ENCODE measurements around a stretch of chr6.

DNA sequence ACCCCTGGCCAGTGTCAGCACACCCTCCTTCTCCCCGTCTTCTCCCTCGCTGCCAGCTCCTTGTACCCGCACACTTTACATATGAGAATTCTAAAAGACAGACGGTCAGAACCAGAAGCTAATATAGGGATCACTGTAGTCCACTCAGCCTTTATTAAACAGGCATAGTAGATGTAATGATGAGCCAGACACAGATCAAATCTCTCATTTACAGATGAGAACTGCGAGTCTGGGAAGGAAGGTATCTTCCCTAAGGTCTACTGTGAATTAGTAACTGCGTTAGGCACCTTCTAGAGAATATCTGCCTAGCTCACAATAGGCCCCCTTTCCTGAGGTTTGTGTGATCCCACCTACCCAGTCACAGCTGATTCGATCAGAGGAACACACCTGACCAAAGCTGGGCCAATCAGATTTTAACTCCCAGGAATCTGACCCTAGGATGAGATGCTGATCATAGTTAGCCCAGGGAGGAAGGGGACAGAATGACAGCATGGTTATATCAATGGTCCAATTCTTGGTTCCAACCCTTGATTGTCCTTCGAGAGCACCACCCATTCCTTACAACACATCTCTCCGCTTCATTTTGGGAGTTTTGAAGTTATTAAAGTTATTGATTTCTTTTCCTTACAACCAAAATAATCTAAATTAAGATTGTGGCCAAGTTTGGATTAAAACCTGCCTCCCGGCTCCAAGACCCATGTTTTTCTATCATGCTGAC lies 7.4 kb upstream of the CCDC167 start:
- RRBS, result no CpG with 5 or more reads among the region's 10 CpGs

DNA sequence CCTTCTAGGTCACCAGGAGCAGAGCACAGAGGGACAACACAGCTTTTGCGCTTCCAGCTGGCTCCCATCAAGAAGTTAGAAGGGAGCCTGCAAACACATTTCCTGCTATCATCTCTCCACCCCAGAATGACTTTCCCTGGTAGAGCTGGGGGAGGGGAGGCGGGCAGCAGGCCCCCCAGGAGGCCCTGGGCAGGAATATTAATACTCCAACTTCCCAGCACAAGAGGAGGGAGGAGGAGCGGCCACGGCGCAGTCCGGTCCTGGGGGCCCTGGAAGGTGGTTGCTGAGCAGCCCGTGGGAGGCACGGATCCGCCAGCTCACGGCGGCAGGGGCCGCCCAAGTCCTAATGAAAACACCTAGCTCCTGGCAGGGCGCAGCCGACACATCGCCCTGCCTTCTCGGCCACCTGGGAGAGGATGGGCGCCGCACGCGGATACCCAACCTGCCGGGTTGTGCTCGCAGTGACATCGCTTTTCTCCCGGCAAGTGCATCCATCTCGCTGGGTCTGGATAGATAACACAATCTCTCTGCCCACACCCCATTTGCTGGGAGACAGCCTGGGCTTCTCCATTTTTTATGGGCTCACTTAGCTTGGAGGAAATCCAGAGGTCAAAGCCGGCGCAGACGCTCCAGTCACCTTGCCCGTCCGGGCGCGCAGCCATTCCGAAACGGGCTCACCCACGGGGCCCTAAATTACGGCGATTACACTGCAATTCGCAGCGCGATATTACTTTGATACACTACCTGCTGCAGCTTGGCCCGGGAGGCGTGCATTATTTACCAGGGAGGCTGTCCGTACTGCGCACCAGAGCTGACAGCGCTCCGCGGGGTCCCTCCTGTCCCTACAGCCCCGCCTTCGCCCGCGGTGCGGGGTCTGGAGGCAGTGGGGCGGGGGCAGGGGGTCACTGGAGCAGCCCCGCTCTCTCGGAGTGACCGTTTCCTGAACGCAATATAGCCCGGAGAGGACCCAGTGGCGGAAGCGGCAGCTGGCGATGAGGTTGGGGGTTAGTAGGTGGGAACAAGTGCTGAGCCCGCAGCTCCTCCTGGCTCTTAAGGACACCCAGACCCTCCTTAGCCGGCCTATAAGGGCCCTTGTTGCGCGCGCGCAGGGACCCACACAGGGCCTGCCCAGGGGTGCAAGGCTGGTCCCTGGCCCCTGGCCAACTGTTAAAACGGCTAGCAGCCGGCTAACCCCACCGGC lies 36.2 kb upstream of the CCDC167 start:
- RRBS, result 3% methylated on average over 18 of the region's 70 CpGs

GRCh38 chr6:37698927-37699528 lies 1.3 kb upstream of the MDGA1 start:
- RRBS, result 16% methylated on average over 7 of the region's 43 CpGs

DNA sequence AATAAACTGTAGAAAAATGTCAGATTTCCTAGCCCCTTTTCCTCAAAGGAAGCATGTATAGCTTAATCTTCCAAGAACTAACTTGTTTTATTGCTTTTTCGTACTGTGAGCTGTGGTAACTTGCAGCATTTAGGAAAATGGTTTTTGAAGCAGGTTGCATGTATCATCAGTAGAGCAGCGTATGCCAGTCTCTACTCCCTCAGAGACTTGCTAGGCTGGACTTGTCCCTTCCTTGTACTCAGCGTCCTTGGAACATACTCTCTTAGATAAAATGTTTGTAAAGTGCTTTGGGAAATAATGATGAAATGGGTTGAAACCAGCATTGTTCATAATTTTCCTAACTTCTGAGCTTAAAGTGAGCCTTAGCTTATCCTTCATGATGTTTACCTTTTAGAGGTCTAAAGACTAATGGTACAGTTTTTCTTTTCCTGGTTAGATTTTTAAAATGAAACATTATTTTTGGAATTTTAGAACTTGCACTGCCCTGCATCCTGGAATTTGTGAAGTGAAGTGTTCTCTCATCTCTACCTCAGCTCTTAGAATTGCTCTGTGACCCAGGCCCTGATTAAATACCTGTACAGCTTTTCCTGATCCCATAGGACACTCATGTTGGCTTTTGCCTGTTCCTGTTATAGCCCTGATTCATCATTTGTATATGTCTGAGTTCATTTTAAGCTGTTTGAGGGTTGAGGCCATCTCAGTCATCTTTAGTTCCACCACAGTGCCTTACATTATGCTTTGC lies 26.1 kb downstream of the ZFAND3 start:
- RRBS, result no CpG with 5 or more reads among the region's 3 CpGs

DNA sequence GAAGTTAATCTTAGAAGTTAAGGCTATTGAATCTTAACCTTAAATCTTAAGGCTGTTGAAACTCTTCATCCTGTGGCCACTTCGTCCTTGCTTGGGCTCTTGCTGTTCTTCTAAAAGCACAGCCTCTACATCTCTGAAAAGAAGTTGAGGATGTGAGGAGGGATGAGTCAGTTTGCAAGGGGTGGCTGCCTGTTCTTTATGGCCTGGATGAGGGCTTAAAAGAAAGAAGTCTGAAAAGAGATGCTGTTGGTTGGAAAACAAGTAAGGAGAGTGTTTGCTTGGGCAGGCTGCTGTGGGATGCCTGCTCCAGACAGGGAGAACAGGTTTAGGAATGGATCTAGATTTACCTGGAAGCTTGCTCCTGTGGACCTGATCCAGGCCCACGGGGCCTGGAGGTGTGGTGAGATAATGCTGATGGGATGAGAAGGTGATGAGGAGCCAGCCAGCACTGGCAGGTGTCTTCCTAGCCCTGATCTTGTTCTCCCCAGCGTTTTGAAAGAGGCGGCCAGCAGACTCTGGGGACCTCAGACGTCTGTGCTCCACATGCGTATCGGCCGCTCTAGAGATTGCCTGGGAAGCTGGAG lies 331.1 kb downstream of the ZFAND3 start:
- RRBS, result no CpG with 5 or more reads among the region's 8 CpGs

GRCh38 chr6:38542806-38543516 lies 96.8 kb downstream of the BTBD9 start:
- RRBS, result no CpG with 5 or more reads among the region's 4 CpGs

- RRBS, result no CpG with 5 or more reads among the region's 12 CpGs
Observed at GRCh38 chr6:38638783-38639443, 816 bp downstream of the BTBD9 start.

DNA sequence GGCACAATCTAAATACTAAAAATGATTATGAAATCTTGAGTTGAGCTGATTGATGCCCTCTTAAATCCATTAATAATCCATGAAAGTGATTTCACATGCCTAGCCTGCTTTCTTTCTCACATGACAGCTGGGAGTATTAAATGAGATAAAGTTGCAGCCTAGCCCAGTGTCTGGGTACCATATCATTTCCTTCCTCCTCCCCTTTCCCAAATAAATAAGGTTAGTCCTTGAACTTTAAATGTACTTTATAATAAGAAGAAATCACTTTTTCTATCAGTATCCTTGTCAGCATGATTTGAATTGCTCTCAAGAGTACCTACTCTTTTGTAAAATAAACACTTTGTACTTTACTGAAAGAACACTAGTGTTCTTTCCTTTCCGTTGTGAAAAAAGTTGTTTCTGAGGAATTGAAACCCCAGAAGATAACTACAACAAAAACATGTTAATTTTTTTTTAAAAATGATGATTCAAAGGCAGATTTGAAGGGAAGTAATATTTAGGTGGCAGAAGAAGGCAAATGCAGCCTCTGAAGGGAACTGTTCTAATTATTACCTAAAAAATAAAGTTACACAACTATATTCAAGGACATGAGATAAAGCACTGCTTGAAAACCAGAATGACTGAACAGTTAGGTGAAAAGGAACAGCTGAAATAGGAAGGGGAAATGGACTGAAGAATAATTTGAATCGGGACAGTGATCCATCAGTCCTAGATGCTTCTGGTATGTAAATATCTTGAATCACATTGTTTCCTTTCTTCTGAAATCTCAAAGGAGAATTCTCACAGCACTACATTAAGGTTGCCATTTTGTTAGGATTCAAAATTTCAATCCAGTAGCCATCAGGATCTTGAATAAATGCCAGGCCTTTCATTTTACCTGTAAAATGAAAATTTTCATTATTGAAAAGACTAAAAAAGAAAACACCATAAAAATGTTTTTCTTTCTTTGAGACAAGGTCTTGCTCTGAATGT lies 26.2 kb downstream of the GLO1 start:
- RRBS, result no CpG with 5 or more reads among the region's 2 CpGs

DNA sequence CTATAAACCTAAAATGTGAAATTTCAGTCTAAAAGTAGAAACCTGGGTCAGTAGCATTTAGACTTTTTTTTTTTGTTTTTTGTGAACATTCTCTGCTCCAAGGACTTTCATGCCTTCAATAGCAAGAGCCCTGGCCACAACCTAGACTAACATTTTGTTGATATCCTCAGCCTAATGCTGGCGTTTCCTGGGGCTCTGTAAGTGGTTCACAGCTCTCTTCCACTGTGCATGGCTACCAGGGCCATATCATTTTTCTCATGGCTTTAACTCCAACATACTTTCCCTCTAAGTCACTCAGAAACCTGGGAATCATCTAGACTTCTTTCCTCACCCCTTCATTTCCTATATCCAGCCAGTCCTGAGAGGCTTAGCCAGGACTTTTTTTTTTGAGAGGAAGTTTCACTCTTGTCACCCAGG lies 76.6 kb downstream of the DNAH8 start:
- RRBS, result no CpG with 5 or more reads among the region's 1 CpG

GRCh38 chr6:39178753-39179331 lies 50.4 kb downstream of the KCNK5 start:
- RRBS, result no CpG with 5 or more reads among the region's 4 CpGs

GRCh38 chr6:39183011-39183879 lies 46.0 kb downstream of the KCNK5 start:
- RRBS, result no CpG with 5 or more reads among the region's 8 CpGs

GRCh38 chr6:39188370-39189242 lies 40.7 kb downstream of the KCNK5 start:
- RRBS, result no CpG with 5 or more reads among the region's 15 CpGs

DNA sequence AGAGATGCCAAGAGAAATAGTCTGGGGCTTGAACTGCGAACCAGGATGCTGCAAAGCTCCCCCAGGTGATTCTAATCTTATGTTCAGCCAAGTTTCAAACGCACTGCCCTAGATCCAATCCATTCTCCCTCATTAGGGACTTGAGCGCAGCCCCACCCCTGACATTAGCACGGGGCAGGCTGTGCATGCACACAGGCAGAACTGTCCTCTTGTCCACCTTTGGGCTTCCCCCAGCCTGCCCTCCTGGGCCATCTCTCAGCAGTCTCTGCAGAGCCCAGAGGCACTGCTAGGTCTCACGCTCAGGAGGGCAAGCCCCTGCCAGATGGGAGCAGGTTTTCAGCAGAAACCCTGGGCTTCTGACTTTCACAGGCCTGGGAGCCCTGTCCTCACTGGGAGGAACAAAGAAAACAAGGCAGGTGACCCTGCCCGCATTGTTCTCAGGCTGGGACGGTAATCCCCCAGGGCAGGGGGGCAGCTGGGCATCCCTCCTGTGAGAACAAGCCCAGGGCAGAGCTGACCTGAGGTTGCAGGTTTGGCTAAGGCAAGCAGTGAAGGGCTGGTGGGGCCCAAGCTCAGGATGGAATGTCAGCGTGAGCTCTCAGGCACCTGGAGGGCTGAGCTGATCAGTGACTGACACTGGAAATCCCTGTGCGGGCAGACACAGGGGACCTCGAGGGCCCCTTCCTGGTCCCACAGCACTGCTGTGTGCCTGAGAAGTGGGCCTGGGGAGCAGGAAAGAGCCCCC lies 24.5 kb downstream of the KCNK5 start:
- RRBS, result no CpG with 5 or more reads among the region's 10 CpGs

DNA sequence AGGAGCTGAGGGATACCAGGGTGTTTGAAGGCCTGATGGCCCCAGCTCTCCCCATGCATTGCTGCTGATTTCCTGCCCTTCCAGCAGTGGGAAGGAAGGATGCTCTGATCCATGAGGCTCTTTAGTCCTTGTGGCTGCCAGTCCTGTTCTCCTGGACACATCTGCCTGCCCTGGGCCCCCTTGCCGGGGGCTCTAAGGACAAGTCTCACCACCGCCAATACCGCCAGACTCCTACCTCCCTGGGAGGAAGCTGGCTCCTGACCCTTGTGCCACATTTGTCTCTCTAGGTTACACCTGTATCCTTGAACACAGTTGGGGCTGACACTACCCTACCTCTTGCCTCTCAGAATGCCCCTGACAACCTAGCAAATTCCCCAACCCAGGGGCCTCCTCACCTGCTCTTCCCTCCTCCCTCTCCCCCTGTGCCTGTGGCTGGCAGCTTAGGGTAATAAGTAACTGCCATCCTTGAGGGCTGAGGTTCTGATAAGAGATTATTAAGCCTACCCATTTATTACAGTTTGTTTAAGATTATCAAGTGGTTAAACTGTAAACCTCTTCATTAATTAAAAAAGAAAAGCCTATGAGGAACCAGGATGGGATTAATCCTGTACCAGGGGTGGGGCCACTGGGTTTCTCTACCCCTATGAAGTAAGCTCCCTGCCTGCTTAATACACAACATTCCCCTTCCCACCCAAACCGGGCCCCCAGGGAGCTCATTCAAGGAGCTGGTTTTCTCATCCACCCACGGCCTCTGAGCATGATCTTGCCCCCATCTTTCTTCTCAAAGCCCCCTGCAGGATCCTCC lies 21.4 kb downstream of the KCNK5 start:
- RRBS, result no CpG with 5 or more reads among the region's 5 CpGs

- RRBS, result no CpG with 5 or more reads among the region's 6 CpGs
Observed at GRCh38 chr6:39343005-39343670, 20.6 kb upstream of the KCNK16 start.

GRCh38 chr6:39496860-39497317 lies 174.4 kb upstream of the KCNK16 start:
- RRBS, result no CpG with 5 or more reads among the region's 7 CpGs

- RRBS, result no CpG with 5 or more reads among the region's 3 CpGs
Observed at GRCh38 chr6:39753446-39753944, 28.3 kb upstream of the KIF6 start.

DNA sequence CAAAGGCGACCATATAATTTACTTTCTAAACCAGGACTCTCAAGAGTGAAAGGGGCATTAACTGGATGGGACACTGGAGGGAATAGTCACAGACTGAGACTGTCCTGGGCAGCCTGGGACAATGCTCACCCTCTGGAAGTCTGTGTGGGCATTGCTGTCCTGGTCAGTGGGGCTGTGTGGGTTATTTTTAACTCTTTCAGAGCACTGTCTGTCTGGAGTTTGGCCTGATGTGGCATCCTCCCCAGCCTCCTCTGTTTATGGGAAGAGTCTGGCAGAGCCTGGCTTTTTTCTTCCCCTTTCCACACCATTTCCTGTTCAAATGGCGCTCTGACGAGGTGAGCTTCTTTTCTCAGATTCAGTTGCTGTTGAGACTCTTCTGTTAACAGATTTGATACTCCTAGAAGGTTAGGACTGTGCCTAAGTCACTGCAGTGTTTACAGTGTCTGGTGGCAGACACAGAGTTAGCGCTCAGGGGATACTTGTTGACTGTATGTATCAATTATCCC lies 11.8 kb downstream of the DAAM2 start:
- RRBS, result no CpG with 5 or more reads among the region's 4 CpGs

GRCh38 chr6:39808872-39809318 lies 16.7 kb downstream of the DAAM2 start:
- RRBS, result no CpG with 5 or more reads among the region's 6 CpGs

GRCh38 chr6:39818723-39819073 lies 26.5 kb downstream of the DAAM2 start:
- RRBS, result no CpG with 5 or more reads among the region's 2 CpGs